B cell (primary cell): ENCODE data around the genes ZNRF3 and NEFH.

GRCh38 chr22:28821498-28822023, 49.1 kb downstream of the CCDC117 start:
- PRO-cap: no peak
- CAGE, long polyA plus RNA: no peak

GRCh38 chr22:28882338-28883040, 883 bp upstream of the ZNRF3 start:
- PRO-cap: no peak
- CAGE, long polyA plus RNA: no peak

- PRO-cap: bidirectional peak, plus-strand start at chr22:28883496, minus-strand start at chr22:28883182; unidirectional peak, plus-strand start at chr22:28883592; unidirectional peak, minus-strand start at chr22:28884106
- CAGE, long polyA plus RNA: no peak
These were observed at the start of gene ZNRF3 for GRCh38 chr22:28883403-28884275. Gene ZNRF3 (plus strand): TSS chr22:28883572.

DNA sequence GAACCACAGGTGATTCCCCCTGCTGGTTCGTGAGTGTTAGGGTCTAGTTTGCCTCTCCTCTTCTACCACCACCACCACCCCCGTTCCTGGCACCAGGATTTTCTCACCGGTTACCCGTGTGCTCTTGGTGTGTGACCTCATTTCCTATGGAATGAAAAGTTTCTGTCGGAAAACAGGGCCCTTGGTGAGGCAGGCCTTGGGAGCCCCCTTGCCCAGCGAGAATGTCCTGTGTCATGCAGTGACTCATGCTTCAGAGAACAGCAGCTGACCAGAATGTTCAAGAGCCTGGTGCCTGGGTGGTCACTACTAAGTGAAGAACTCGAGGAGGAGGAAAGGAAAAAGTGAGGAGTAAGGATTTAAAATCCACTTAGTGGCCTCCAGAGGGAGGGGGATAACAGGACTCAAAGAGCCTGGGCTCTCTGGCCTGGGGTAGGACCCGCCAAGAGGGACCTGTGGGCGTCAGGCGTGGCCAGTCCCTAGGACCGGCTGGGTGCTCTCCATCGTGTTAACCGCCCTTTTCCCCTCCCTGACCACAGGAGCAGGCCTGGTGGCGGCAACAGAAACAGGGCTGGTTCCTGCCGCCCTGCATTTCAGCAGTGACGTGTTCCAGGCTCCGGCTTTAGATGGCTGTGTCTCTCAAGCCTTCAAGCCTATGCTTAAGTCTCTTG, 30.2 kb downstream of the C22orf31 start:
- PRO-cap: no peak
- CAGE, long polyA plus RNA: no peak

DNA sequence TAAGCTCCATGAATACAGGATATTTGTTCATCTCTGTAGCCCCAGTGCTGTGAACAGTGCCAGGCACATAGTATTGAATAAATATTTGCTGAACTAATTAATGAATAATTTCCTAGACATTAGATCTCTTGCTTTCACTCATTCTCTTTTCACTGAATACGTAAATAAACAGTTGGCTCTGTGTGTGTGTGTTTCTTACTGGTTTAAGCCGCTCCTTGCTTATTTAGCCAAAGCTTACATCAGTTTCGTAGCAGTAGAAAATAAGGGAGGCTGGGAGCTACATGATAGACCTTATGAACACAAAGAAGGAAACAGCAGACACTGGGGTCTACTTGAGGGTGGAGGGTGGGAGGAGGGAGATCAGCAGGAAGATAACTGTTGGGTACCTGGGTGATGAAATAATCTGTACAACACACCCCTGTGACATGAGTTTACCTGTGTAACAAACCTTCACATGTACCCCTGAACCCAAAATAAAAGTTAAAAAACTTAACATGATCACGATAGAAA, 17.3 kb downstream of the KREMEN1 start:
- PRO-cap: no peak
- CAGE, long polyA plus RNA: no peak

DNA sequence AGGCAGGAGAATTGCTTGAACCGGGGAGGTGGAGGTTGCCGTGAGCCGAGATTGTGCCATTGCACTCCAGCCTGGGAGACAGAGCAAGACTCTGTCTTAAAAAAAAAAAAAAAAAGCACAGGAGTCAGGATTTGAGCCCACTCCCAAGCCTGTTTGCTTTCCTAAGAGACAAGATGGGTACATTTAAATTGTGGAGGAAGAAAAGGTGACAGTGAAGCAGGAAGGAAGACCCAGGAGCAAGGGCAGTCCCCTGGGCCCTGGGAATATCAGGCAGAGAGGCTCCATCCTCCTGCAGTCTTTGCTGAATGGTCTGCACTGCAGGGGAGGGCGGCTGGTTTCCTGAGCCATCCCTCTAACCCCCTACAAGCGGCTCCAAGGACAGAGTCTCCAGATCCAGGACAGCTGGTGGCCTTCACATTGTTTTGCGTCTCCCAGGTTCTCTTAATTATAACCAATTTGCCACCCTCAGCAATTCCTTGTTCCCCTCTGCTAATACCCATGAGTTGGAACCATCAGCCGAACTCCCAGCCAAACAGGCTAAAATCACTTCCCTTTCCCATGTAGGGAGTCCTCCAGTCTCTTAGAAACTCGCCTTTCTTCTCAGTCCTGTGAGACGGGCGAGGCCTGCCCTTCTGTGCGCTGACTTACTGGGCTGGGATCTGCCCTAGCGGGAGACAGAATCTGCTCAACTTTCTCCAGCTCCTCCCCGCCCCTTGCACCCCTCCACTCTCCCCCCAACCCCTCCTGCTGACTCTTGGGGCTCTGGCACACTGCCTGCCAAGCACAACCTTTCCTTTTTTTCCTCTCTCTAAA, 53.6 kb upstream of the EMID1 start:
- PRO-cap: no peak
- CAGE, long polyA plus RNA: no peak

- PRO-cap: no peak
- CAGE, long polyA plus RNA: no peak
These were observed 2.3 kb downstream of the GAS2L1 start for GRCh38 chr22:29308825-29309166.

DNA sequence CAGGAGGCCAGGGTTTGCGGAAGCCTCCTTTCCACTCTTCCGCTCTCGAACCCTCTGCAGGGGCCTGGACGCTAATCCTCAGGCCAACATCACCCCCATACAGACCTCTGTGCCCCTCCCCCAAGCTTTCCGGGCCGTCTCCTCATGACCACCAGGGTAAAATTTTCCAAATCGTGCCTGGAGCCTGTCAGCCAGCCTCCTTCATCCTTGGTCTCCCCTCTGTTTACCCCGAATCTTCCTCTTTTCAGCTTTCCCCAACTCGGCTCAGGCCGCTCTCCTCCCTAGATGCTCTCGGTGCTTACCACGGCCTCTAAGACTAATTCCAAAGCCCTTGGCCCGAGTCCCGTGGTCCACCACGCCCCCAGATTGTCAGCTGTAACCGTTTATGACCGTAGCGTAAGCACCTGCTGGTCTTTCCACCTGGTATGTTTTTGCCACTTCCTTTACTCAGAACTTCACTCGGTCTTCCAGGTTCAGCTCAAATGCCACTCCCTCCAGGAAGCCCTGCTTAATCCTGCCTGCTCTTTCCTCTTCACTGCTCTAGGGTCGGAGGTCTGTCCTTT, 1.4 kb downstream of the RASL10A start:
- PRO-cap: no peak
- CAGE, long polyA plus RNA: no peak

DNA sequence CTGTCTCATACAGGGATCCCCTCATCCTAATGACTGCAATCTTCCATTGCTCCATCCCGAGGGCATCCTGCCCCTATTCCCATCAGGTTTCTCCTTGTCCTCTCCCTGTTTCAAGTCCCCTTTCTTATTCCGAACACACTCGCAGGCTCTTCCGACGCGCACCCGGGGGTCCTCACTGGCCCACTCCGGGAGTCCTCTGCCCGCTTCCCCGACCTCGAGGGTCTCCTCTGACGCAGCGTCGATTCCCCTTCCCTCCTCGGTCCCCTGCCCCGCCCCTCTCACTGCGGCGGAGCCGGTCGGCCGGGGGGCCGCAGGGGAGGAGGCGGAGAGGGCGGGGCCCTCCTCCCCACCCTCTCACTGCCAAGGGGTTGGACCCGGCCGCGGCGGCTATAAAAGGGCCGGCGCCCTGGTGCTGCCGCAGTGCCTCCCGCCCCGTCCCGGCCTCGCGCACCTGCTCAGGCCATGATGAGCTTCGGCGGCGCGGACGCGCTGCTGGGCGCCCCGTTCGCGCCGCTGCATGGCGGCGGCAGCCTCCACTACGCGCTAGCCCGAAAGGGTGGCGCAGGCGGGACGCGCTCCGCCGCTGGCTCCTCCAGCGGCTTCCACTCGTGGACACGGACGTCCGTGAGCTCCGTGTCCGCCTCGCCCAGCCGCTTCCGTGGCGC, at the start of gene NEFH:
TSS of gene NEFH (plus strand) at position 418 of the 665 bp plus-strand sequence.
- PRO-cap: no peak
- CAGE, long polyA plus RNA: no peak

GRCh38 chr22:29695096-29695574, 24.7 kb upstream of the CABP7 start:
- PRO-cap: no peak
- CAGE, long polyA plus RNA: no peak

- PRO-cap: no peak
- CAGE, long polyA plus RNA: no peak
These were observed 16.8 kb upstream of the CABP7 start for GRCh38 chr22:29702805-29703637.

DNA sequence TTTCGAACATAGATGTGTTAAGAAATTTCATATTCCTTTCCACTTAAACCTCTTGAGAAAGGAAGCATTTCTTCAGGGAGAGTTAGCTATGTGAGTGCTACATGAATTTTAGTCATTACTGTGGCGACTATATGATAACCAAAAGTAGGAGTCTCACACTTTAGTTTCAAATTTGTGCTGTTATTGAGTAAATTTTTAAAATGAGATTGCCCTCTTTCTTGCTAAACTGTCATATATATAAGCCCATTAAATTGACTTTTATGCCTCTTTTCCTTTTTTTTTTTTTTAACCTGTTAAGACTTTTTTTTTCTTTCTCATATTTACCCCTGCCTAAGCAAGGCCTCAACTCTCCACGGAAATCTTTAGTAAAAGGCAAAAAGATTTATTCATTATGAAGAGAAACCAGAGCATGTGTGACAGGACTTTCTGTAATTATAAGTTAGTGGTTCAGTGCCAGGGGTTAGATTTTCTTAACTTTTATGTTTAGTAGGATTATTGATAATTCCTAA, 27.5 kb downstream of the MTMR3 start:
- PRO-cap: no peak
- CAGE, long polyA plus RNA: no peak

DNA sequence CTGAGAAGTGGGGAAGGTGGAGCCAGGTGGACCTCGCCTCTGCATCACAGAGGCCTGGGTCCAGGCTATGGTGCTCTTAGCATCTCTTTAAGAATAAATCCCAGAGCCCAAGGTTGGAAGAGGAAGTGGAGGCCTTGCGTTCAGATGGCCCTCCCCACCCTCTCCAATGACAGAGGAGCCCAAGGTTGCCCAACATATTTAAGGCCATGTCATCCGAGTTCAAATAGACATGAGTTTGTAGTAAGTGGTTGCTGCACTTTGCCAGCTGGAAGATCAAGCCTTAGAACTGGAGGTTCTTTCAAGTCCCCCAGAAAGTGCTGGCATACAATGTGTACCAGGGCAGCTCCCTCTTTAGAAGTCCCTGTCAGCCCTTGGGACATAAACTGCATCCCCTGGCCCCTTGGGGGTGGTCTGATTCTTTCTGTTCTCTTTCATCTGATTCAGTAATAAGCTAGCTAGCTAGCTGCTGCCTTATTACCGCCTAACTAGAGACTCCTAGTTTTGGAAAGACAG, 47.0 kb upstream of the HORMAD2 start:
- PRO-cap: no peak
- CAGE, long polyA plus RNA: no peak

DNA sequence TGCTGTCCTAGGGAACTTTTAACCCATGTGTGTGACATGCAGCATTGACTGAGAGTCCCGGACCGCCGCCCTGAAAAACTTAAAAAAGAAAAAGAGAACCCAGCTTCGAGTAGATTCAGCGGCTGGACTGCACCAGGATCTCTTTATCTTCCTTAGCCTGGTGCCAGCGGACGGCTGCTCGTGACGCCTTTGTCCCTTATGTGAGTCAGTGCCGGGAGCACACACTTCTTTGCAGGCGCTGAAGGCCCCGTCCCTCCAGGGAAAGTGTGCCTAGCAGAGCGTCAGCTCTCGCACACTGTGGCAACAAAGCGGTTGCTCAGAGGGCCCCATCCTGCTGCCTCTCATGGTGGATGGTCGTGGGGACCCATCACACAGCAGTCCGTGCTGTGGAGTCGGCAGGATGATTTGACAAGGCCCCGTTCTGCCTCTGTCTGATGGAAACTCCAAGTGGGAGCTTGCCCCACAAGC, 7.9 kb downstream of the OSM start:
- PRO-cap: unidirectional peak, plus-strand start at position 370 of the sequence
- CAGE, long polyA plus RNA: no peak

DNA sequence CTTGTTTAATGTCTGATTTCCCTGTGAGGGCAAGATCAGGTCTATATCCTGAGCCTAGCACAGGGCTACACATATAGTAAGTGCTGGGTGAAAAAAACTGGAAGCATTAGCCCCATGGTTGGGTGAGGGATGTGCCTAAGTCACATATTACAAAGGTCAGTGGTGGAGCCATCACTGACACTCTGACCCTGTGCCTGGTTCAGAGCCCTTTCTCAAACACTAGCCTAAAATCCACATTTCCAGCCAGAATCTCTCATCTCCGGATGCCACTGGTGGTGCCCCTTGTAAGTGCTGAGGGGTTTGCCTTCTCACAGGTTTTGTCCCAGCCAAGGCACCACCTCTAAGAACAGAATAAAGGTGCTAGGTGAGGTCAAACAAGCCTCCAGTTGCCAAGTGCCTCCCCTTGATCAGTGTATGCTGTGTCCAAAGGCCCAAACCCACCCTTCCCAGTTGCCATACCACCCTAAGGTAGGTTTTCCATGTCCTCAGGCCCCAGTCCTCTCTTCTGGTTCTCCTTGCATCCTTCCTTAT, 8.9 kb downstream of the TBC1D10A start:
- PRO-cap: no peak
- CAGE, long polyA plus RNA: no peak

- PRO-cap: bidirectional peak, plus-strand start at chr22:30426393, minus-strand start at chr22:30426238
- CAGE, long polyA plus RNA: no peak
These were observed 638 bp downstream of the MTFP1 start for GRCh38 chr22:30425966-30426845.

GRCh38 chr22:30474943-30475621, 3.3 kb upstream of the SEC14L3 start:
- PRO-cap: no peak
- CAGE, long polyA plus RNA: no peak

- PRO-cap: bidirectional peak, plus-strand start at chr22:30922339, minus-strand start at chr22:30922239
- CAGE, long polyA plus RNA: start-site peak on the minus strand at chr22:30922223-30922246, 26 and 21 reads in 2 replicates
These were observed 46.3 kb downstream of the MORC2 start for GRCh38 chr22:30922103-30922899.

DNA sequence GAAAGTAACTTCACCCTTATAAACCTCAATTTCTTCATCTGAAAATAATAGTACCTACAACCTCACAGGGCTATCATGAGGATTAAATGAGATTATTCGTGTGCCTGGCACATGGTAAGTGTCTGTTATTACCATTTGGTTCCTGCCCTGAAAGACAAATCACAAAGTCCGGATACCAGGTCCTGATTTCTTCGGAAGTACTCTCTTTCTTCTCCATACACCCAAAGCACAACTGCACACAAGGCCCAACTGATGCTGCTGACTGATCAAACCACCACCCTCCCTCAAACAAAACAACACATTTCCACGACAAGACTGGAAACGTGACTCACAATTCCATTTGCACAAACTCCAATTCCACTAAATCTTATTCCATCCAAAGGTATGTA, 19.9 kb downstream of the MORC2 start:
- PRO-cap: no peak
- CAGE, long polyA plus RNA: no peak

- PRO-cap: no peak
- CAGE, long polyA plus RNA: no peak
These were observed 6.3 kb upstream of the MORC2 start for GRCh38 chr22:30974735-30975391.